Epithelial cell of prostate (primary cell): ENCODE results near the genes BRI3BP, SLC15A4 and FZD10.

DNA sequence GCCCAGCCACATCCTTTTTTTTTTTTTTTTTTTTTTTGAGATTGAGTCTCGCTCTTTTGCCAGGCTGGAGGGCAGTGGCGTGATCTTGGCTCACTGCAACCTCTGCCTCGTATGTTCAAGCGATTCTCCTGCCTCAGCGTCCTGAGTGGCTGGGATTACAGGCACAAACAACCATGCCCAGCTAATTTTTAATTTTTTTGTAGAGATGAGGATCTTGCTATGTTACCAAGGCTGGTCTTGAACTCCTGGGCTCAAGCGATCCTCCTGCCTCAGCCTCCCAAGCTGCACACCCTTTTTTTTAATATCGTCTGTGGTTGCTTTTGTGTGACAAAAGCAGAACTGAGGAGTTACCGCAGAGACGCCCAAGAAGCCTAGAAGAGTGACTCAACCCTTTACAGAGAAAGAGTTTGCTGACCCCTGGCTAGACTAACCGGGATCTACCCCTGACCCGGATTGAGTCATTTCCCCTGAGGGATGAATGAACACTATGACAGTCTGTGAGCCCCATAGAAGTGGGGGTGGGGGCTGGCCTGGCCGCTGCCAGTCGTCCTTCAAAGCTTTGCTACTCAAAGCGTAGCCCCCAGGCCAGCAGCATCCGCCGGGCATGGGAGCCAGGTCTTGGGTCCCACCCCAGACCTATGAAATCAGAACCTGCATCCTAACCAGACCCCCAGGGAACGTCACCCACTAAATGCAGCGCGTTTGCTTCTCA is 113.9 kb upstream of the NCOR2 start:
- RRBS: no CpG with 5 or more reads among the region's 19 CpGs

- RRBS: 3% methylated on average over 11 of the region's 52 CpGs
Measured at GRCh38 chr12:124914723-124915179, 301 bp upstream of the UBC start.

GRCh38 chr12:124917120-124918222 is 3.0 kb upstream of the UBC start:
- RRBS: no CpG with 5 or more reads among the region's 24 CpGs

GRCh38 chr12:124993305-124994520 is at the start of gene BRI3BP:
TSS of gene BRI3BP (plus strand) at chr12:124993645.
- RRBS: 1% methylated on average over 39 of the region's 136 CpGs

DNA sequence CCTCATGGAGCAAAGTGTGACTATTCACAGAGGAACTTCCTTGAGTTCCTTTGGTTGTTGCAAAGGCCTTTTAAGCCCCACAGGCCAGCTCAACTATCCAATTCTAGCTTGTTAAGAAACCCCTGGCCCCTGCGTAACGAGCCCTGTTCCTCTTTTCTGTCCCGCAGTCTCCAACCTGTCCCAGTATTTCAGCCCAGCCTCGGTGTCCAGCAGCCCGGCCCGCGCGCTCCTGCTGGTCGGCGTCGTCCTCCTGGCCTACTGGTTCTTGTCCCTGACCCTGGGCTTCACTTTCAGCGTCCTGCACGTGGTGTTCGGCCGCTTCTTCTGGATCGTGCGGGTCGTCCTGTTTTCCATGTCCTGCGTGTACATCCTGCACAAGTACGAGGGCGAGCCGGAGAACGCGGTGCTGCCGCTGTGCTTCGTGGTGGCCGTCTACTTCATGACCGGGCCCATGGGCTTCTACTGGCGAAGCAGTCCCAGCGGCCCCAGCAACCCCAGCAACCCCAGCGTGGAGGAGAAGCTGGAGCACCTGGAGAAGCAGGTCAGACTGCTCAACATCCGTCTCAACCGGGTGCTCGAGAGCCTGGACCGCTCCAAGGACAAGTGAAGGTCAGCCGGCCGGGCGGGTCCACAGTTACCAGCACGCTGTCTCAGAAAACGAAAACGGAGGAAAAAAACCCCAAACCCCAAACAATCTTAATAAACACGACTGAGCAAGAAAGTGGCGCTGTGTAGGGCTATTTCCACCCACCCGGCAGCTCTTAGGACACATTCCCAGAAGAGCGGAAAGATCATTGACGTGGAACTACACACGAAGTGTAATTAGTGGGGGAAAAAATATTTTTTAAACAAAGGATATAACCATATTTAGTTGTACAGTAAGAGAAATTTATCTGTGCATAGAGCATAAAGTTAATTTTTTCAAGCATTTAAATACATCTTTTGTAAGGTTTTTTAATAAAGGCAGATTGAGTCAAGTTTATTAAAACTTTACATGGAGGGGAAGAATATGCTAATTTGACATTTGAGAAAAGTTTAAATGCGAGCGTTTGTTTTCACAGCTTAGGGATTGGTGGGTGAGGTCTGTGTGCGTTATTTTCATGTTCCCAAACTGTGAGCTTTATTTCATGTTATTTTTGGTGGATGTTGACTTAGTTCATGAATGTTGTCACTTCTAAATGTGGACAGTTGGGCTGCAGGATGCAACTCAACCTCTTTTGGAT is 31.8 kb downstream of the BRI3BP start:
- RRBS: 97% methylated on average over 10 of the region's 50 CpGs

DNA sequence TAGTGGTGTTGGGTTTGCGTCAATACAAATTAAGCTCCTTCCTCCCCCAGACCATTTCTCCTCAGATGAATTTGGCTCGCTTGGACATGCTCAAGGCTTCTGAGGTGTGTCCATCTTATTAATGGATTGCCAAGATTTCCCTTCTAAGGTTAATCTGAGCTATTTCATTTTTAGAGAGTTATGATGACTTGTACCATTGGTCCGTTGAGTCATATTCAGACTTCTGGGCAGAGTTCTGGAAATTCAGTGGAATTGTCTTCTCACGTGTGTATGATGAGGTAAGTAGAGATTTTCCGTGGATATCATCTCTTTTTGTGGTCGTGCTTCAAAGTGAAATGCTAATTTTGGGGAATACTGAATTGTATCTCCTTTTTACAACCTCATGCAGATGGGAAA is 8.5 kb downstream of the AACS start:
- RRBS: no CpG with 5 or more reads among the region's 6 CpGs

DNA sequence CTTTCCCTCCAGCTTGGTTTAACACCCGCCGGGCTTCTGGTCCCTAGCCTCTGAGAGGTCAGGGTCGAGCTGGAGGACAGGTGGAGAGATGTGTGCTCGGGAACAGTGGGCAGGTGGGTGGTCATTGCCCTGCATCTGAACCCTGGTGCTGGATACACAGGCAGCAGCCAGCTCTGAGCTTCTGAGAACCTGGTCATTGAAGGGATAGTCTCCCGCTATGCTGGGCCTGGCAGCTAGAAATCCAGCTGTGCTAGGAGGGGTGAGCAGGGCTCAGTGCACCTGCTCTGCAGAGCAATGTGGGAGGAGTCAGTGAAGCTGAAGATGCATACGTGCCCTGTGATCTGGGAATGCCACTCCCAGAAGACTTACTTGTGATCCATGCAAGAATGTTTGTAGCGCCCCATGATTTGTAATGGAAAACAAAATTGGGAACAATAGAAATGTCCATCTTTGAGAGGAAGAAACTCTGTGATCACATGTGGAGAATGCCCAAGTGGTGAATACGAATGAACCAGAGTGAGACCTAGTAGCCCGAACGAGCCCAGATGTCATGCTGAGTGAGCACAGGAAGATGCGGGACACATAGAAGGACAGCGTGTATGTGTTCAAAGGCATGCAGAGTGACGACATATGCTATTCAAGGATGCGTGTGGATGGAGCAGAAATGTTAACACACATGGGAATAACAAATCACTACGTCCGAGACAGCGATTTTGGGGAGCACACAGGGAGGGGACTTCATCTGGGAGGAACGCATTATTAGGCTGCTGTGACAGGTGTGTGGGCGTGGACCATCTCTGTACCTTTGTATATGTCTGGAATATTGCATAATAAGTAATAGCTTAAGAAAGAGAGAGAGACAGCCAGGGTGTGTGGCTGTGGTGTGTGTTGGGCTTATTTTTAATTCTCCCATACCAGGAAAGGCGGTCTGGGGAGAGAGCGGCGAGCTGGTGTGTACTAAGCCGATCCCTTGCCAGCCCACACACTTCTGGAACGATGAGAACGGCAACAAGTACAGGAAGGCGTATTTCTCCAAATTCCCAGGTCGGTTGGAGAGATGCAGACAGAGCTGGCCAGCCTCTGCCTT is 57.4 kb upstream of the TMEM132B start:
- RRBS: no CpG with 5 or more reads among the region's 27 CpGs

DNA sequence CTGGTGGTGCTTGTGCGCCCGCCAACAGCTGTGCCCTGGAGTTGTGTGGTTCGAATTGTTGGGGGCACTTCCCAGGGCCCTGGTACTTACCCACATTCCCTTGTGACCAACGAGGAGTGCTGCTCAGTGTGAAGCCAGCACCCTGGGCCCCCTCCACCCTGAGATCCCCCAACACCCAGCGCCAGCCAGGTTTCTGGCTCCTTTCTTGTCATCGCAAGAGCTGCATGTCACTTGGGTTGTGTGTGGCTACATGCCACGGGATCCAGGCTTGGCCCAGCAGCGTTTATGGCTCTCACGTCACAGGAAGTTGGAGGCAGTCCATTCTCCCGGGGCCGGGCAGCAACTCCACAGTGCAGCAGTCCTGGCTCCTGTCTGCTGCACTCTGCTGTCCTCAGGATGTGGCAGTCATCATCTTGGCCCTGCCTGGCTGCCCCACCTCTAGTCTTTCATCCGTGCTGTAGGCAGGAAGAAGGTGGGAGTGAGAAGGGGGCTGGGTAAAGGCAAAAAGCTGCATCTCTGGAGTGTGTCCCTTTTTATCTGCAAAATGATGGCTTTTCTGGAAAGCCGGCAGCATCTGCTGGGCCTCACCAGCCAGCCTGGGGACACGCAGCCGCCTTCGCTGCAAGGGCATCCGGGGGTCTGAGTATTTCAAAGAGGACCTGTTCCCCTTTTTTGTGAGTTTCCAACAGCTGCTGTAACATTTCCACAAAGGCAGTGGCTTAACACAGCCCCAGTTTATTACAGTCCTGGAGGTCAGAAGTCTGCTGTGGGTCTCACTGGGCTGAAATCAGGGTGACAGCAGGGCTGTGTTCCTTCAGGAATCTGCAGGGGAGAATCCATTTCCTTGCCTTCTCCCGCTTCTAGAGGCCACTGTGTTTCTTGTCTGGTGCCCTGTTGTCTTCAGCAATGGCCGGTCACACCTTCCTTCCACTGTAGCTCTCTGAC is 42.5 kb upstream of the TMEM132B start:
- RRBS: 90% methylated on average over 5 of the region's 19 CpGs

DNA sequence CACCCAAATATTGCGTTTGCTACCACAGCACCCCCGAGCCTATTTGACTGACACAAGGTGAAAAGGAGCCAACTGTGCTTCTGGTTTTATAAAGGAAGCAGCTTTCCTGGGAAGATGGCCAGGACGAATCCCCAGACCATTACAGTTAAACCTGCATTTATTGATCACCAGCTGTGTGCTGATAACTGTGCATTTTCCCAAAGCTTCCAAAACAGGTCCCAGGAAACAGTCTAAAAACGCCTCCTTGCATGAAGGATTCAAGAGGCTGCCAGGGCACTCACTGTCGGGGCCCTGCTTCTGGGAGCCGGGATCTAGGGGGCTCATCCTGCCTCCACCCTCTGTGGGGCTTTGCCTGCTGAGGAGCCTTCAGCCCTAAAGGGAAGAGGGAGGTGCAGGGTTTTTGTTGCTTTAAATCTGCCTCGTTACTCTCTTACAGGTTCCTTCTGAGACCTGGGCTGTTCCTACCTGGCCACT is 270.0 kb downstream of the TMEM132B start:
- RRBS: no CpG with 5 or more reads among the region's 7 CpGs

GRCh38 chr12:125861514-125862203 is 675.5 kb downstream of the TMEM132B start:
- RRBS: 9% methylated on average over 10 of the region's 49 CpGs

DNA sequence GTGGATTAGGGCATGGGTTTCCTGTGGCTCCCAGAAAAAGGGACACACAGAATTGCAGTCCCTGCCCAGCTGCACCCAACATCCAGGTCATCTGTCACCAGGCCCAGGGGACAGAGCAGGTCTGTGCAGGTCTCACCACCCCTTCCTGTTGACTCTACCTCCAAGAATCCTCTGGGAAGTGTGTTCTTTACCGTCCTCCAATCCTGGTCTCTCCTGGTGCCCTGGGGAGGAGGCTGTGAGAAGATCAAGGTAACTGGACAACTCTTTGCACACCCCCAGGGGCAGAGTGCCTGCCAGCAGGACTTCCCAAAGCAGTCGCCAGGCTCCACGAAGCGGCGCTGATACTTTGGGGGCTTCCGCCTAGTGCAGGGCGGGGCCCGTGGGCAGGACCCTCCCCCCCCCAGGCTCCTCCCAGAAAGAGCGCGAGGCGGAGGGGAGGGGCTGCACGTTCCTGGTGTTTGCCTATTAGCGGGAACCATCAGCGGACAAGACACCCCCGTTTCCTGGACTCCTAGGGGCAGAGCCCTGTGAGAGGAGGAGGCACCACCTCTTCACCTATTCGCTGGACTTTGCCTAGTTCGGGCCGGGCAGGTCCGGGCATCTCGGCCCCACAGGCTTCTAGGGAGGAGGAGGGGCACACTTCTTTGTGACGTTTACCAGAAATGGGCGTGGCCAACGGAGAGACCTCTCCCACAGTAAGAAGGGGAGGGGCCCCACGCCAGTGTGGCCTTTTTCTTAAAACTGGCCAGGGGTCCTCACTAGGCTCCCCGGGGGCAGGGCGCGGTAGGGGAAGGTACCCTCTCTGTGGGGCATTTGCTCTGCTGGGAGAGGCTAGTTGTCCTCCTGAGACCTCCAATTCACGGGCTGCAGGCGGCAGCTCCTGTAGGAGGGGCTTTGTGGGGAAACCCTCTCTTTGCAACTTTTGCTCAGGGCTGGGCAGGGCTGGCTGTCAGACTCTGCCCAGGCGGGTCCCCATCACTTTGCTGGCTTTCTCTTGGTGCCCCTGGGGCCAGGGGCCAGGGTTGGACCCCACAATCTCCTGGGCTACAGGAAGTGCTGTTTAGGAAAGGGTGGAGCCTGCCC is 797.2 kb downstream of the TMEM132B start:
- RRBS: no CpG with 5 or more reads among the region's 30 CpGs

DNA sequence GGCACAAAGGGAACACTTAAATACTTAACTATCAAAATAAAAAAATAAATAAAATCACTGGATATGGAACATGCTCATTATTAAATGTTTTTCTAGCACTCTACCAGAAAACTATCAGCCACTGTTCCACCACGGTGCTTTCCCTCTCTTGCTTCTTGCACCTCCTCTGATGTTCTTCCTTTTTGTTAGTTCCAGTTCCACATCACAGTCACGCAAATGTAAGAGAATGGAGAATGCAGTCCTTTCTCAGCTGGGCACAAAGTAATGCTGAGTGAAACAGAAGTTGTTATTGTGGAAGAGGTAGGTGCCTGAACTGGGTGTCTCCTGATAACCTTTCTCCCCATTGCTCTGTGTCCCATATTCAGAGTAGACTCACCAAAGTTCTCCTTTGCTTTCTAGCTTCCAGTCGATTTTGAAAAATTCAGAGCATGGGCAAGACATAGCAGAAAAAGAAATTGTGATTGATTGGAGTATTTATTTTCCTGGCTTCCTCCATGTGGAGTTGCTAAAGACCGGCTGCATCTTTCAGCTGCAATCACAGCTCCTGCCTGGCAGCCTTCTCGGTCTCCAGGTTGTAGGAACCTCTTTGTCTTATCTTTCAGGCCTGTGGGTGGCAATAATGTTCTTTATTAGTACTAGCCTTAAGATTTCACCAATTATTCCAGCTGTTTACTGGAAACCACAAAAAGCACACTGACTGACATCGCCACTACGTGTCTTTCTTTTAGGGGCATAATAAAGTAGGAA is 1116.8 kb upstream of the TMEM132C start:
- RRBS: no CpG with 5 or more reads among the region's 7 CpGs

- RRBS: no CpG with 5 or more reads among the region's 3 CpGs
Measured at GRCh38 chr12:127205565-127206094, 1061.3 kb upstream of the TMEM132C start.

DNA sequence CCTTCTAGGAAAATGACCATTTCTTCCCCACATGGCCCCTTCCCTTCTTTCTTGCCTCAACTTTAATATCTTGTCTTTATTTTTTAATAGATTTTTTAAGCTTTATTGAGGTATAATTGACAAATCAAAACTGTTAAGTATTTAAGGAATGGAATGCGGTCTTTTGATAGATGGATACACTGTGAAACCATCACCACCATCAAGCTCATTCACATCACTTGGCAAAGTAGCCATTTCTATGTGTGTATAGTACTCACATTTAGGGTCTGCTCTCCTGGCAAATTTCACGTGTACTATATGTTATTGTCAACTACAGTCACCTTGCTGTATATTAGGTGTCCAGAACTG is 442.2 kb upstream of the TMEM132C start:
- RRBS: no CpG with 5 or more reads among the region's 2 CpGs

GRCh38 chr12:128783113-128783729 is 40.5 kb downstream of the SLC15A4 start:
- RRBS: 25% methylated on average over 1 of the region's 9 CpGs

GRCh38 chr12:128819778-128820630 is 3.8 kb downstream of the SLC15A4 start:
- RRBS: no CpG with 5 or more reads among the region's 13 CpGs

DNA sequence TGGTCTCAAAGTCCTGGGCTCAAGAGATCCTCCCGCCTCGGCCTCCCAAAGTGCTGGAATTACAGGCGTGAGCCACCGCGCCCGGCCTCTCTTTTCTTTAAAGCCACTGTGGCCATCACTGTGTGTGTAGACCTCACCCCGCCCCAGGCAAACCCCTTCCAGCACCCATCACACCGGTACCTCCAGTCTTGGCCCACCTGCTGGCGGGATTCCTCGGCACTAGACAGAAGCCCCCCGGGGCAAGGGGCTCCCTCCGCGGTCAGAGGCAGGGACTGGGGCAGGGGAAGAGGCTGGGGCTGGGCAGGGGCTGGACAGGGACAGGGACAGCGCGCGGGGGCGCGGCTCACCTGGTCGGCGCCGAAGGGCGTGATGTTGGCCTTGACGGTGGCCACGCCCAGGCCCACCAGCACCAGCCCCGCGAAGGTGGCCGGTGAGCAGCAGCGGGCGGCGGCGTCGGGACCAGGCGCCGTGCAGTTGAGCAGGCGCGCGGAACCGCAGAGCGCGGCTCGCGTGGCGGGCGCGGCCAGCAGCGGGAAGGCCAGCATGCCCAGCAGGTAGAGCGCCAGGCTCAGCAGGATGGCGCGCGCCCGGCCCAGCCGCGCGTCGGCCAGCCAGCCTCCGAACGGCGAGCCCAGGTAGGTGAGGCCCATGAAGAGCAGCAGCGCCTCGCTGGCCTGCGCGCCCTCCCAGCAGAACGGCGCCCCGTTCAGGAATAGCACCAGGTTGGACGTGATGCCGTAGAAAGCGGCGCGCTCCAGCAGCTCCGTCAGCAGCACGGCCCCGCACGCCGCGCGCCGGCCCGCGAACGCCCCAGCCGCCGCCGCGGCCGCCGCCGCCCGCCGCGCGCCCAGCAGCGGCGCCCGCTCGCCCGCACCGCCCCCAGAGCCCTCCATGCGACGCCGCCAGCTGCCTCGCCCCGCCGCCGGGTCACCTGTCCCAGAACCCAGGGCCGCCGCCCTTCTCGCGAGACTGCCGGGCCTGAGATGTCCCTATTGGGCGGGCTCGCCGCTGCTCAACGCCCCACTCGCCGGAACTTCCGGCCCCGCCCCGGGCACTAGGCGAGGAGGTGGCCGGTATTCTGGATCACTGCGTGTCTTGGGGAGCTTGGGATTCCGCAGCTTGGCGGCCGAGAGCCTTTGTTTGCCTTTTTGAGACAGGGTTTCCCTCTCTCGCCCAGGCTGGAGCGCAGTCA is at the start of gene SLC15A4:
TSS of gene SLC15A4 (minus strand) at position 908 of the 1,192 bp plus-strand sequence.
- RRBS: 1% methylated on average over 16 of the region's 127 CpGs

DNA sequence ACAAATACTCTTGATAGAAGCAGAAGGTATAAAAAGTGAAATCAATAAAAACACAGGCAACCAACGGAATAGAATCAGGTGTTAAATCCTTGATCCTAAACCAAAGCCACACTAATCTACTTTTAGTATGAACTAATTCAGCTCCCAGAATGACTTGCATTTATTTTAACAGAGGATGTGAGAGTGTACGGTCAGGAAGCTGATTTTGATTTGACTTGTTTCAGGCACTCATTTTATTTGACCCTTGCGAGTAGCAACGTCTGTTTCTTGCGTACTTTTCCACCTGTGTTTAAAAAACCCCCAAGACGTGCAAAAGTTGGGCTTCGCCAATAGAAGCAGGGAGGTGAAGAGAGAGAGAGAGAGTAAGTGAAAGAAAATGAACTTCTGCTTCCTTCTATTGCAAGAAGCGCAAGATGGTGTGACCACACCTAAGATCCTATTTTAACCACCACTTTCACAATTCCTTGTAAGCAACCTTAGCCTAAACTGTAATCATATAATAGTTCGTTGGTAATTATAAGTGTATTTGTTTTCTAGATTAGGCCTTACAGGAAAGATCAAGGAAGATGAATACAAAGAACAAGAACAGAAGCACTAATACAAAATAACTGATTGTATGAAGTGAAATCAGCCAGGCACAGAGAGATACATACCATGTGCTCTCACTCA is 6.8 kb upstream of the SLC15A4 start:
- RRBS: no CpG with 5 or more reads among the region's 9 CpGs

GRCh38 chr12:129622353-129622681 is 281.5 kb downstream of the TMEM132D start:
- RRBS: no CpG with 5 or more reads among the region's 5 CpGs

- RRBS: 1% methylated on average over 46 of the region's 79 CpGs
Measured at GRCh38 chr12:130162294-130162880, at the start of gene FZD10. TSS of gene FZD10 (plus strand) at chr12:130162464.